SUDHL5 (cell line): ENCODE measurements around the genes ZNF595, UVSSA and FGFR3.

- PRO-cap = unidirectional peak, minus-strand start at chr4:51839
Observed at GRCh38 chr4:51301-52099, 1.6 kb upstream of the ZNF595 start.

- PRO-cap = unidirectional peak, plus-strand start at chr4:53353
Observed at GRCh38 chr4:53228-53624, at the start of gene ZNF595. Gene ZNF595 (plus strand): TSS chr4:53321.

DNA sequence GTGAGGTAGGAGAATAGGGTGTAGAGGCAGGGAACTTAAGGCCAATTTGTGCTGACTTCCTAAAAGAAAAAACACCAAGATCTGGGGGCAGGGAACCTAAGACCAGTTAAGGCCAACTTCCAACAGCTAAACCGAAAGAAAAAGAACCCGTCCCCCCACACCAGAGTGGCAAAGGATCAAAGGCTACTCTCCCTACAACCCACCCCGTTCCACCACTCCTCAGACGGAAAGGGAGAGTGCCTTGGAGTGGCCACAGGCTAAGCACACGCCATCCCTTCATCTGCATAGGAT is 3.7 kb upstream of the ZNF718 start:
- PRO-cap = no peak

DNA sequence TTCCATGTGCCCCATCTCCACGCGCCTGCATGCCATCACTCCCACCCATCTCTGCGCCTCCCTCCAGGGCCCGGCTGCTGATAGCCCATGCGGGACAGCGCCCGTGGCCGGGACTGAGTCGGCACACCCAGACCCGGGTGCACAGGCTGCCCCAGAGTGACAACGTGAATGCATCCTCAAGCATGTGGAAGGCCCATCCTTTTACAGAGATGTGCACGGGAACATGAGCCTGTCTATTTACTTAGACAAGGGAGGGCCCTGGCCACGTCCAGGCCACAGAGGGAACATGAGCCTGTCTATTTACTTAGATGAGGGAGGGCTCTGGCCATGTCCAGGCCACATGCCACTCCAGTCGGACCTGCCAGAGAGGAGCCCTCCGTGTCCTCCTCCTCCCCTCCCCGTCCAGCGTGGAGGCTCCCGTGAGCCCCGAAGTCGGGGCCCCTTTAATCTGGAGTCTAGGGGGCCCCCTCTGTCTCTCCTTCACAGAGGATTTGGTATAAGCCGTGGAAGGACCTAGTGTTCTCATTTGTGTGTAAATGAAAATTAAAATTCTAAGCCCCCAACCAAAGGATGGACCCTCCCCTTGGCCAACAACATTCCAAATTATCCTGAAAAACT is 4.3 kb upstream of the SLC49A3 start:
- PRO-cap = no peak

DNA sequence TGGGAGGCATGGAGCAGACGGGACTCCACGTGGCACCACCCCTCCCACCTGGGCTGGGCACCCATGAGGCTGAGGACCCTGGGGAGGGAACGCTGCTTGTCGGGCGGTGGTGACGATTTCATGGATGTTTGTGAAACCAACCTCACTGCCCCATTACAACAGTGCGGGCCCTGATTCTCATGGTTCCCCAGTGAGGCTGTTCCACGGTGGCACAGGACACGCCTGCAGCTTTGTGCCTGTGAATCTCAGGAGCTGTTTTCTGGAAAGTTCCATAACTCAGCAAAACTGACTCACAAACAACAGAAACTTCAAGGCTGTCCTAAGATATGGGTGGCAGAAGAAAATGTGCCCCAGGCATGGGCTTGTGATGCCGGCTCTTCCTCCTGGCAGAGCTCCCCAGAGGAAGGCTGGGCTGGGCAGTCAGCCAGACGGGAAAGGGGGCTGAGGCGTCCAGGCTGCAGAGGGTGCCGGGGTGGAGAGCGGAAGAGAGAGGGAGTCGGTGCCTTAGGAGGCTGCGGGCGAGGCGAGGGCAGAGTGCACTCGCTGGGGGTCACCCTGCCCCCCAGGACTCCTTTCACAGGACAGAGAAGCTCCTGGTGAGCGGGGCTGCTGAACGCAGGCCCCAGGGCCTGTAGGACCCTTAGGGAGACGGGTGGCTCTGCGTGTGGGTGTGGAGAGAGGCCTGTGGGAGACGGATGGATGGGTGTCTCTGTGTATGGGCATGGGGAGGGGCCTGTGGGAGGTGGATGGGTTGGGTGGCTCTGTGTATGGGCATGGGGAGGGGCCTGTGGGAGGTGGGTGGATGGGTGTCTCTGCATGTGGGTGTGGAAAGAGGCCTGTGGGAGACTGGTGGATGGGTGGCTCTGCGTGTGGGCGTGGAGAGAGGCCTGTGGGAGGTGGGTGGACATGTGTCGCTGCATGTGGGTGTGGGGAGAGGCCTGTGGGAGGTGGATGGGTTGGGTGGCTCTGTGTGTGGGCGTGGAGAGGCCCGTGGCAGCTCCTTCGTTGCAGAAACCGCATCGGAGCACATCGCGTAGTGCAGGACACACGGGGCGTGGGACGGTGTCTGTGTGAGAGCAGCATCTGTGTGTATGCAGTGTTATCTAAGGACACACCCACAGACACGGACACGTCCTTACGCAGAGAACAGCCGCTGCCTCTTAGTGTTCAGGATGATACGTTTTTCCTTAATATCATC is 15.8 kb downstream of the PCGF3 start:
- PRO-cap = no peak

- PRO-cap = no peak
Observed at GRCh38 chr4:761898-762365, 56.3 kb downstream of the PCGF3 start.

- PRO-cap = no peak
Observed at GRCh38 chr4:775149-776448, 50.3 kb downstream of the CPLX1 start.

- PRO-cap = no peak
Observed at GRCh38 chr4:878664-879060, 52.7 kb upstream of the CPLX1 start.

GRCh38 chr4:905181-906015 is 26.7 kb downstream of the GAK start:
- PRO-cap = no peak

- PRO-cap = no peak
Observed at GRCh38 chr4:963367-963708, 10.0 kb downstream of the DGKQ start.

GRCh38 chr4:1022528-1023069 is 11.2 kb downstream of the FGFRL1 start:
- PRO-cap = no peak

GRCh38 chr4:1215915-1216459 is 32.9 kb downstream of the CTBP1 start:
- PRO-cap = no peak

DNA sequence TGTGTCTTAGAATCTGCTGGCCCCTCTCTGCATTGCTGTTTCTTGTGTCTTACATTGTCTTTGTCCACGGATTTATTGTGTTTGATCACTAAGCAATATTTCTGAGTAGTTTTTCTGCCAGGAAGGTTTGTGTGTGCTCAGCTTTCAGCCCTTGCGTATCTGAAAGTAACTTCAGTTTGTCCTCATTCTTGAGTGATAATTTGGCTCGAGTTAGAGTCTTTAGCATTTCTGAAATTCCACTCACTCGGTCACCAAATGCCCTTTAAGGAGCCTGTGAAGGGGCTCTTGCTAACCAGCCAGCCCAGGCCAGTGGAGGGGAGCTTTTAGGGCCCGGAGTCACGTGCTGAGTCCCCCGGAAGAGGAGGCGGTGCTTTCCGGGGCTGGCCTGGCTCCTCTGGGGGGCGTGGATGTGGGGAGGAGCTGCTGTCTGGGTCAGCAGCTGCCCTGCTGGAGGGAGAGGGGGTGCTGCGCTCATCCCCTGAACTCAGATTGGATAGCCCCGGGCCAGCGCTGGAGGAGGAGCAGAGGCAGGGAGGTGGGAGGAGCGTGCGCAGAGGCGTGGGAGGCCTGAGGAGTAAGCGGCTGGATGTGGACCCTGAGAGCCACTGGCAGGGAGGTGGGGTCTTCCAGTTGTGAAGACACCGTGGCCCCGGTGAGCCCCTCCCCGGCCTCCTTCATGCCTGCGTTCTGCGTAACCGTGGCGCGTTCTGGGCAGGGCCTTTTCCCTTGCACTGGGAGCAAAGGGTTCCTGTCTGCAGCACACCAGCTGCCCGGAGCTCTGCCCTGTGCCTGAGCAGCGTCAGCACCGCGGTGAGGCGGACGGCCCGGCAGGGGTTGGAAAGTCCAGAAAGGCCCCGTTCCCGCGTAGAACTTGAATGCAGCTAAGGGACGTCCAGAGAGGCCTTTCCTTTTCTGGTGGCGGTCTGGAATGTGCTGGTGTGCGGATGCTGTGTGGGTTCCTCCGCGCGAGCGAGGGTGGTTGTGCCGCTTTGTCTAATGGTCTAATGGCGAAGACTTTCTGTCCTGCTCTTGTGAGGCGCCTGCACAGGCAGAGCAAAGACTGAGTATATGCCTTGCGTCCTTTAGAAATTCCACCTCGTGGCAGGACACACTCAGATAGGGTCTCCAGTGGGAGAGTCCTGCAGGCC is 19.7 kb downstream of the MAEA start:
- PRO-cap = no peak

DNA sequence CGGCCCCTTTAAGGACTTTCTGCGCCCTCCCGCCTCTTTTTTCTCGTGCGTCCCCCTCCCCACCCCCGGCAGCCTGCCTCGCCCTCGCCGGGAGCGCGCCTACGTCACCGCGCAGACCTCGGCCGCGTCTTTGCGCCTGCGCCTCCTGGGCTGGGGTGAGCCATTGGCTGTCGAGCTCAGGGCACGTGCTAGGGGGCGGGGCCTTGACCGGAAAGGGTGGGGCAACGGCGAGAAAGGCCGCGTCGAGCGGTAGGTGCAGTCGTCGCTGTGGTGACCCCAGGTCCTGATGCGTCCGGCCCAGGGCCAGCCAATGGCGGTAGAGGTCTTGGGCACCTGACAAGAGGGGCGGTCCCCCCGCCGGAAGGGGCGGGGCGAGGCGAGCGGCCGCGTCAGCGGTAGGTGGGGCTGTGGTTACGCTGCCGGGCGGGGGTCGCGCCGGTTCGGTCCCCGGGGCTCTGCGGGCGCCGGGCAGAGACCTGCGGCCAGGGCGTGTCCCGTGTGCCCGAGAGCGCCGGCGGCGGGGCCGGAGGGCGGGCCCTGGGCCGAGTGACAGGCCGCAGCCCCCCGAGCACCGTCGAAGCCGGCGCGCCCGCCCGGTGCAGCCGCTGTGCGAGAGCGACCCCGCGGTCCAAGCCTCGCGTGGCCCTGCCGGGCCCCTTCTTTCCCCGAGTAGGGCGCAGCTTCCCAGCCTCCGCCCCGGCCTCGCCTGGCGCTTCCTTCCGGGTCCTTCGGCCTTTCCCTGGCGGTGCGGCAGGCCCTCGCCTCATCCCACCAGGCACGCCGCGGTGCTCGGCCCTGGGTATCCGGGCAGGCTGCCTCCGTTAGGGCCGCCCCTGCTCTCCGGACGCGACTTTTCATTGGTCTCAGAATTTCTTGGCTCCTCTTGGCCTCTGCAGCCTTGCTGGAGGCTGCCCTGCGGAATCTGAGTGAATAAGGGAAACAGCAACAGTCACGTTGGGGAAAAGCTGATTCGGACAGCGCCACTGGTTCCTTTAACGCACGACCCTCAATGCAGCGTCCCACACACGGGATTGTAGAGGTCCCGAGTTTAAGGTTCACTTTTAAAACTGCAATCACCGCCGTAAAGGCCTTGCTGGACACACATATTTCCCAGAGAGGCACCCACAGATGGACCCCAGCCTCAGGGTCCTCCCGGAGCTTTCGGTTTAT is at the start of gene UVSSA:
Gene UVSSA (plus strand): TSS at position 374 of the 1,170 bp plus-strand sequence.
- PRO-cap = bidirectional peak, plus-strand start at position 411 of the sequence, minus-strand start at position 75 of the sequence; unidirectional peak, plus-strand start at position 471 of the sequence; bidirectional peak, plus-strand start at position 712 of the sequence, minus-strand start at position 787 of the sequence; bidirectional peak, plus-strand start at position 916 of the sequence, minus-strand start at position 924 of the sequence

DNA sequence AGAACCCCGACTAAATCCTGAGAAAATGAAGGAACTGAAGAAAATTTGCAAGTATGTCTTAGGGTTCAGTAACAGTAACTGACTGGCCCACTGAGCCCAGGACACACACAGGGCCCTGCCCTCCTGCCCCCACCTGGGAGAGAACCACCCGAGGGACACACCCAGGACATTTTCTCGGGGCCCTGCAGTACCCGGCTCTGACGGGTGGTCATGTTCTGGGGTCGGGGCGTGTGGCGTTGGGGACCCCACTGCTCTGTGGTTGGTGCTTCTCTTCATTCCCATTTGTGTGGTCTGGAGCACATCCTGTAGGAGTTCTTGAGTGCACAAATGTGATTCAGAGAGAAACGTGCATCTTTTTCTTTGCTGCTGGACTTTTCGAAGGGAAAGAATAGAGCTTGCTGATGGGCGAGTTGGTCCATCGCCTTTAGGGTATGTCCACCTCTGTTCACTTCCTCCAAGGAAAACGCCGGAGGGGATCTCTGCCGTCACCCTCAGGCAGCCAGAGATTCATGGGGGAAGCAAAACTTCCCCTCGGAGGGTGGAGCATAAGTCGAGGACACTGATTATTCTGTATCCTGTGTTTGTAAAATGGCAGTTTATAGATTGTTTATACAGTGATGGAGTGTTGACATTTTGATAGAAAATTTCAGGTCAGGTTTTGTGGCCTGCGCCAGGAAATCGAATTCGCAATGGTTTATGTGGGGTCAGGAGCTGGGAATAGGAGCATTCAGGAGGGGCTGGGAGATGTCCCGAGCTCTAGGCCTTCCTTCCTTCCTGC is 1.3 kb downstream of the UVSSA start:
- PRO-cap = no peak

- PRO-cap = no peak
Observed at GRCh38 chr4:1360453-1360968, 13.5 kb downstream of the UVSSA start.

- PRO-cap = no peak
Observed at GRCh38 chr4:1365250-1365577, 18.2 kb downstream of the UVSSA start.

- PRO-cap = no peak
Observed at GRCh38 chr4:1556743-1557047, 127.4 kb downstream of the FAM53A start.

DNA sequence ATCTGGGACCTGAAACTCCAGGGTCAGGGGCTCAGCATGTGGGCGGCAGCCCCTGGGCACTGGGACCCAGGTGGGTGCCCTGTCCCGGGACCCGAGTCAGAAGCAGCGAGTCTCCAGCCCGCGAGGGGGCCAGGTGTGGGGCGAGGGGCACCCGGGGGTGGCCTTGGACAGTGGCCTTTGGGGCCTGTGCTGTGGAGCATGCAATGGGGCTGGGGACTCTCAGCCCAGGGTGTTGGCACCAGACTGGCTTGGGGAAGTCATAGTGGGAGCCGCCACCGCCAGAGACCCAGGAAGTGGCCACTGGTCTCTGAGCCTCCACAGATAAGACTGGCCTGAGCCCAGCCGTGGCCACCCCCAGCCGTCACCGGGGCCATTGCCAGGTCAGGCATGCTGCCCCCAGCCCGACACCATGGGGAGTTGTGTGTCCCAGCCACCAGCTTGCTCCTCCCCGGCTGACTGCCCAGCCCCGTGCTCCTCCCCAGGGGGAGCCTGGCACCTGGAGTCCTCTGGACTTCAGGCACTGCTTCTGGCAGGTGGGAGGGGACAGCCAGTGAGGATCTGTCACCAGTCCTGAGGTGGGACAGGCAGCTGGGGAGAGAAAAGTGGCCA is 32.4 kb downstream of the TACC3 start:
- PRO-cap = no peak

- PRO-cap = no peak
Observed at GRCh38 chr4:1792470-1793402, at the start of gene FGFR3. Gene FGFR3 (plus strand): TSS chr4:1793293.